Karpas-422 (cell line): ENCODE results near the genes CDC37L1 and AK3.

DNA sequence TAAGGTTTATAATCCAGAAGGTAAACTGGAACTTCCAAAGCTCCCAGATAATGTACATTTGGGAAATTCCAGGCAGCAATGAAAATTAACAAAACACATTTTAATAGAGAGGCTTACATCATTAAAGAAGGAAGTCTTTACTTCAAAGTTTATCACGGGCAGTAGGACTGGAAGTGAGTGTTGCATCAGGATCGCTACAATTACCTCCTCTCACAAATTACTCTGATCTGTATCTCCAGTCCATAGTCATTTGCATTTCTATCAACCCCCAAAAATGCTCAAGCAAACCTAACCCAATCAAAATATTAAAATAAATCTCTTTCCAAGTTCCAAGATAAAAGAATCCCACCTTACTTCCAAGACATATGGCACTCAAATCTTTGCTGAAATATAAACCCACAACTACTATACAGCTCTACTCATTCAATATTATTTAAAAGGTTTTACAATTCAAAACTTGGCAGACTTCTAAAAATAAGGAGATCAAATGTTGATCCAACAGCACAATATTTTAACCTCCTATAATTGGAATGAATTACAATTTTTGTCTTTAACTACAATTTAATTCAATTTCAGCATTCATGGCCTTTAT is 12.2 kb downstream of the RFX3 start:
- PRO-cap: no peak
- RAMPAGE, long total RNA: no peak

GRCh38 chr9:3527212-3527614 is 1.4 kb upstream of the RFX3 start:
- PRO-cap: bidirectional peak, plus-strand start at chr9:3527253, minus-strand start at chr9:3527107
- RAMPAGE, long total RNA: no peak

DNA sequence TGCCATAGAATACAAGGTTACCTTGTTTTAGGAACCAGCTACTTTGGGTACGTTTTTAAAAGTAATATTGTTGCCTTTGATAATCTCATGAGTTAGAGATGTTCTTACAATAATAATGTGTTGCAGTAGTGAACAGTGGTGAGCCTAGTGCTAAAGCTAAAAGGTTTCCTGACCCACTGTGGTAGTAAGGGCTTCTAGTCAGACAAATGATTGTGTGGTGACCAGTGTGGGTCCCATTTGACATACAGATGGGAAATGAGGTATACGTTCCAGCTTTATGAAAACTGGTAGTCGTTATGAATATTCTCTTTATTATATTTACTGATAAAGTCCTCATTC is 1.8 kb upstream of the RFX3 start:
- PRO-cap: no peak
- RAMPAGE, long total RNA: no peak

DNA sequence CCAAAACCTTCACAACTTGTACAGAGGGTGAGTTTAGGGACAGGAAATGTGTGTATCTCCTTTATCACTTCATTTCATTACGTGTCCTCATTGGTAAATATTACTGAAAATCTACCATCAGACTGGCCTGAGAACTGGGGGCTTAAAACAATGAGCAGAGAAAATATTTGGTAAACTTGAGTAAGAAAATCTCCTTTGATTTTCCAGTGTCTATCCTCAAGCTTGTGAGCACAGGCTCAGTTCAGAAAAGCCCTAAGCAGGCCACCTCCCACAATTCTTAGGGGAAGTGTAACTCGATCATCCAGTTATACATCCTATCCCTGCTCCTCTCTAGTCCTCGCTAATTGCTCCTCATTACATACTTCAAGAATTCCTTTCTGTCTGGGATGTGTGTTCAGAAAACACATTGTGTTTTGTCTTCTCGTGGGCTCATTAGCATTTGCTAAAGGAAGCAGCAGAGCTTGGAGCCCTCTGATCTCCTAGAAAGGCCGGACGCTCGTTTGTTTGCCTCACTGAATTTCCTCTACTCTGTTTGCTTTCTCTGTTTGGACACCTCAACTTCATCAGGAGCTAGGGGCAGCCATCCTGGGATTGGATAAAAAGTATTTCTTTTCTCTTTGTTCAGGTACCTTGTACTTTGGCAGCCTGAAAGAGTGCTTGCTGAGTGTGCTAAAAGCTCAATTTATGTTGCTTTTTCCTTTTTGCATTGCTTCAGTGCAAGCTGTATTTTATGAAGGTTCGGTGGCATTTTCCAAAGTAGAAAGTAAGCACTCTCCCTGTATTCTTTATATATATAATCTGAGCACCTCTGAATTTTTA is 268.2 kb upstream of the RFX3 start:
- PRO-cap: no peak
- RAMPAGE, long total RNA: no peak

GRCh38 chr9:3840574-3840803 is 314.7 kb upstream of the RFX3 start:
- PRO-cap: no peak
- RAMPAGE, long total RNA: no peak

DNA sequence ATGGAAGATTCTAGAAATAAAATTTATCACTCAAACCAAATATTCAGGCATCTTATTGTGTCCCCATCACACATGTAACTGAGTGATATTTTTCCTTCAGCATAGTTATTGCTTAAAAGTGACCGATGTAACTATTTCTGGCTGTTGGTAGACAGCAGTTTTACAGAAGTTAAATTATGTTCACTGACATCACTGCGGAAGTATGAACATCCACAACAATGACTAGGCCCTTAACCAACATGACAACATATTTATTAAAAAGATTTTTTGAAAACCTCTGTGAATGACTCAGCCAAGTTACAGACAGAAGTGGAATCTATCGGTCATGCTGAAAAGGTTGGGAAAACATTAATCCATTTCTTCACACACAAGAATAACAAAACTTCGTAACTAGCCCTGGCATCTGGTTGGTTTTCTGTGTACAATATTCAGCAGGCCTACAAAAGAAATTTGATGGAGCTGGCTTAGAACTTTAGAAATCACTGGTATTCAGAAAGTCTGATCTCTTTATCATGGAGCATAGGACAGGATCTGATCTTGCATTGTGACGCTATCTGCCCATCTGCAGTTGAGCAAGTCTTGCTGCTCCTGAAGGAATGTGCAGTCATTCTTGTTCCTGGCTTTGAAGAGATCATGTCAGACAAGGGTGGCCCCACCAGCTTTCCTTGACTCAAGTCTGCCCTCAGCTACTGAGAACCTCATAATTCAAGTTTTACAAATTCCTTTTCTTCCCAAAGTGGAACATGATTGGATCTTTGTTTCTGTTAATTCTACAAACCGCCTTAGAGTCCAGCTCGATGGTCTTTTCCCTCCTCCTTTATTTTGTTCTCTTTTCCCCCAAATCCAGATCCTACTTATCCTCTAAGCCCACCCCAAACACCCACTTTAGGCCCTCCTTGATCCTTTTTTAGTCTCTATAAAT is 6.4 kb downstream of the GLIS3 start:
- PRO-cap: no peak
- RAMPAGE, long total RNA: no peak

DNA sequence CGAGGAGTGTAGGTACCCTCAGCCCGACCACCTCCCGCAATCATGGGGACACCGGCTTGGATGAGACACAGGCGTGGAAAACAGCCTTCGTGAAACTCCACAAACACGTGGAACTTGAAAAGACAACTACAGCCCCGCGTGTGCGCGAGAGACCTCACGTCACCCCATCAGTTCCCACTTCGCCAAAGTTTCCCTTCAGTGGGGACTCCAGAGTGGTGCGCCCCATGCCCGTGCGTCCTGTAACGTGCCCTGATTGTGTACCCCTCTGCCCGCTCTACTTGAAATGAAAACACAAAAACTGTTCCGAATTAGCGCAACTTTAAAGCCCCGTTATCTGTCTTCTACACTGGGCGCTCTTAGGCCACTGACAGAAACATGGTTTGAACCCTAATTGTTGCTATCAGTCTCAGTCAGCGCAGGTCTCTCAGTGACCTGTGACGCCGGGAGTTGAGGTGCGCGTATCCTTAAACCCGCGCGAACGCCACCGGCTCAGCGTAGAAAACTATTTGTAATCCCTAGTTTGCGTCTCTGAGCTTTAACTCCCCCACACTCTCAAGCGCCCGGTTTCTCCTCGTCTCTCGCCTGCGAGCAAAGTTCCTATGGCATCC is 957 bp downstream of the GLIS3 start:
- PRO-cap: no peak
- RAMPAGE, long total RNA: no peak

GRCh38 chr9:4301963-4302688 is 2.3 kb upstream of the GLIS3 start:
- PRO-cap: no peak
- RAMPAGE, long total RNA: no peak

GRCh38 chr9:4497959-4498433 is 7.7 kb downstream of the SLC1A1 start:
- PRO-cap: no peak
- RAMPAGE, long total RNA: no peak

DNA sequence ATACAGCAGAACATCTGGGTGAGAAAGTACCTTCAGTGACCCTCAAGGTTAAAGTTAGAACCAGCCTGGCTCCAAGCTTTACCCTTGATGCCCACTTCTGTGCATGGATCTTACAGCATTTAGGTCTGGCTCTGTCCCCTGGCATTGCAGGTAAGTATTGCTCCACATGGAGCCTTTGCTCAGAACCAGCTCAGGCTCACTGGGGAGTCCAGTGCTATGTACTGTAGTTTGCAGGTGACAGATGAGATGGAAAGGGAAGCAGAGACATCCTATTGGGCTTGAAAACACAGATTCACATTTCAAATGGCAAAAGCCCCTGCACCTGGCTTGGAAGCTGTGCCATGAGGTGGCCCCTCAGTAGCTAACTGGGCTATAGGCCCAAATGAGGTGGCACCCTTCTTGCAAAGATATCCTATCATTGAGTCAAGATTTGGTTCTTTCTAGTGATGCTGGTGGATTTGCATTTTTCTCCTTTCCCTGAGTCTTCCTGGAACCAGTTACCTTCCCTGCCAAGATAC is 78.1 kb upstream of the PLPP6 start:
- PRO-cap: no peak
- RAMPAGE, long total RNA: no peak

DNA sequence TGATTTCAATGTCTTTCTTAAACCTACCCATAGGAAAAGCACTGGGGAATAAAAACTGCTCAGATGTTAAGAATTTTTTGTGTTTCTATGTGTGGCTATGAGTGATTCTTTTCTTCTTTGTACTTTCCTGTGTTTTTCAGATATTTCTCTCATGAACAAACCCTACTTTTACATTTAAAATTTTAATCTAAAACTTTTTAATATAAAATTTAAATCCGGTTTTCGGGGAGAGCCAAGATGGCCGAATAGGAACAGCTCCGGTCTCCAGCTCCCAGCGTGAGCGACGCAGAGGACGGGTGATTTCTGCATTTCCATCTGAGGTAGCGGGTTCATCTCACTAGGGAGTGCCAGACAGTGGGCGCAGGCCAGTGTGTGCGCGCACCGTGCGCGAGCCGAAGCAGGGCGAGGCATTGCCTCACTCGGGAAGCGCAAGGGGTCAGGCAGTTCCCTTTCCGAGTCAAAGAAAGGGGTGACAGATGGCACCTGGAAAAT is 56.5 kb upstream of the PLPP6 start:
- PRO-cap: no peak
- RAMPAGE, long total RNA: no peak

DNA sequence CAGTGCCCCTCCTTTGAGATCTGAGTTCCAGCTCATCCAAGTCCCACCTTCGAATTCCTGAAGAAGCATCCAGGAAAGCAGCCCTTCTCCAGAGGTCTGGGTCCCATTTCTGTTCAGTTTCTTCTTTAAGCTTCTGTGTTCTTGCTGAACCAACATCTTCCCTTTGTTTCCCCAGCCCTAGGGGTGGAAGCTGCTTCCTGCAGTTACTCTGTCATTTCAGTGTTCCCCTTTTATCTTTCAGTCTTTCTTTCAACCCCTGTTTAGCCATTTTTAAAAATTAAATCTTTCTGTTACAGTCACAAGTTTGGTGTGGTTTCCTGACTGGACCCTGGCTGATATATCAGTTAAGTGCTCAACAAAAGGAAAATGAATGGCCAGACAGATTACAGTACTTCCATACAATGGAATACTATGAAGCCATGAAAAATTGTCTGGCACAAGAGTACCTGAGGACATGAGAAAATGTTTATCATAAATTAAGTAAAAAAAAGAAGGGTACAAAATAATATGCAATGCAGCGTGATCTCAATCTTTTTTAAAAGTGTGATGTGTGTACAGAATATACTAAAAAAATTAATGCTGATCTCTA is 35.6 kb upstream of the PLPP6 start:
- PRO-cap: no peak
- RAMPAGE, long total RNA: no peak

GRCh38 chr9:4663104-4663872 is 1.2 kb downstream of the PLPP6 start:
- PRO-cap: no peak
- RAMPAGE, long total RNA: no peak

DNA sequence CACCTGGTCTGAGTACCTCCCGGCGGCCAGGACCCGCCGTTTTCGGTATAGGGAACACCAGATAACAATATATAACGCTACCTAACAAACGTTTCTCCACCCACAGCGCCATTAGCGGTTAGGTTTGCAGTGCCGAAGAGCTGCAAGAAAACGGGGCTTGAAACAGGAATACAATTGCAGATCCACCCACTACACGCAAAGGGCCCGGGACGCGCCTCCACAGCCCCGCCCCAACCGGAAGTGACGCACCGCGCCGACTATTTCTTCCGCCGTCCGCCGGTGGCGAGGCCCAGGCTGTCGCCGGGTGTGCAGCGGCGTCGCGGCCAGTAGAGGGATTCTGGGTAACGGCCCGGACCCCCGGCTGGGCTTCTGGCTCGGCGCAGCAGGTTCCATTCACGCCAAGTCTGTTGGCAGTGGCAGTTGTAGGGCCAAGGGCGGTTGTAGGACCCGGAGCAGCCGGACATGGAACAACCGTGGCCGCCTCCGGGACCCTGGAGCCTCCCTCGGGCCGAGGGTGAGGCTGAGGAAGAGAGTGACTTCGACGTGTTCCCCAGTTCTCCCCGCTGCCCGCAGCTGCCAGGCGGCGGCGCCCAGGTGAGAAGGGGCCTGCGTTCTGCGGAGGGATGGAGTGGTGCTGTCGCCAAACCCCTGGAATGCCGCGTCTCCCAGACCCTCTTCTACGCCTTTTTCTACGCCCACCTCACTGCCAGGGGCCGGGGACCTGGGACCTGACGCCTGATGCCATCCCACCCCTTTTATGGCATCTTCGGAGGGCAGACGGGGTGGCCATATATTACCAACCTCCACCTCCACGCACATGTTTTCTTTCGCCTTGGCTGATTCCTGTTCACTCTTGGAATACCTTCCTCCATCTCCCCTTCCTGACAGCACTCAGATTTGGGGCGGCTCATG is at the start of gene CDC37L1:
TSS of gene CDC37L1 (plus strand) at position 264 of the 912 bp plus-strand sequence.
- PRO-cap: bidirectional peak, plus-strand start at position 392 of the sequence, minus-strand start at position 120 of the sequence
- RAMPAGE, long total RNA: start-site peak on the plus strand centred at position 319 of the sequence, 92 bp wide, 250 and 303 reads in 2 replicates

DNA sequence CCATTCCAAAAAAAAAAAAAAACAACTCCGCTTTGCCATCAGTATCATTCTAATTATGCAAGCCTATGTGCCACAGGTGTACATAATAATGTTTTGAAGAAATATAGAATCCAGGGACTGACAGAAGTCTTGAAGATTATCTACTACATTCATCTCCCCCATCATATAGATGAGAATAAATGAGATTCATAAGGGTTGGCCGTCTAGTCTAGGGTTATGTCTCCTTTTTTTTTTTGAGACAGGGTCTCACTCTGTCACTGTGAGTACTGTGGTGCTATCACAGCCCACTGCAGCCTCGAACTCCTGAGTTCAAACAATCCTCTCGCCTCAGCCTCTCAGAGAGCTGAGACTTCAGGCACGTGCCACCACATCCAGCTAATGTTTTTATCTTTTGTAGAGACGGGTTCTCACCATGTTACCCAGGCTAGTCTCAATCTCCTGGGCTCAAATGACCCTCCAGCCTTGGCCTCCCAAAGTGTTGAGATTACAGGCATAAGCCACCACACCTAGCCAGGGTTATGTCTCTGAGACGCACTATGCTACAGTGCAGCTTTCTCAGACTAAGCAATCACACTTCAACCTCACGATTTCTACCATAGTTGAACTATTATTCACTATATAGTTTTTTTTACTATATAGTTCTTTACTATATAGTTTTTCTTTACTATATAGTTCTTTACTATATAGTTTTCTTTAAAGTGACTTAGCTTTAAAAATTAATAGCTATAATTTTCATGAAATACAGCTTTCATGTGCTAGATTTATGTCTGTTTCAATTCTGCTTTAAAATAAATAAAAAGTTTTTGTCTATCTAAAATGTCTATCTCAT is 4.3 kb downstream of the AK3 start:
- PRO-cap: no peak
- RAMPAGE, long total RNA: no peak

GRCh38 chr9:4740386-4741510 is at the start of gene AK3:
Gene AK3 (minus strand): TSS chr9:4741202.
- PRO-cap: bidirectional peak, plus-strand start at chr9:4741353, minus-strand start at chr9:4741227
- RAMPAGE, long total RNA: no peak

DNA sequence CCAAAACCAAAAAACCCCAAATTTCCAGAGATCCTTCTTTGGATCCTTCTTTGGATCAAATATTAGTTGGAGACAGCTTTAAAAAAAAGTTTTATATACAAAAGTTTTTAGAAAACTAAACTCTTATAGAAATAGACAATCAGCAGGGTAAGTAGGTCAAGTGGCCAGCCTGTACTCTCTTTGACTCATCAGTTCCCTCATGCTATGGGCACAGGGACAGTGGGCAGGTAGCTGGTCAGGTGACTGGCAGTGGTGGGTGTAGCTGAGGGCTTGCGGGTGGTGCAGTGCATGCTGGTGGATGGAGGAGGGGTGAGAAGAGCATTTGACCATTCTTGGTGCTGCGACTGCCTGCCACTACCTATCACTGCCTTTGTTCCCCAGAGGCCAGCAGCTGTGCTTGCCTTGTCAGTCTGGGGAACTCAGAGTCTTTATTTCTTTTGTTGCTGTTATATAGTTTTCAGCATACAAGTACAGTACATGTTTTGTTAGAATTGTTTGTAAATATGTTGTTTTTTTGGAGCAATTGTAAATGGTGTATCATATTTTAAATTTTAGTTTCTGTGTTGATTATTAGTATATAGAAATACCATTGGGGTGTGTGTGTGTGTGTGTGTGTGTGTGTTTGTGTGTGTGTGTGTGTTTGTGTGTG is 12.8 kb downstream of the RCL1 start:
- PRO-cap: no peak
- RAMPAGE, long total RNA: no peak

DNA sequence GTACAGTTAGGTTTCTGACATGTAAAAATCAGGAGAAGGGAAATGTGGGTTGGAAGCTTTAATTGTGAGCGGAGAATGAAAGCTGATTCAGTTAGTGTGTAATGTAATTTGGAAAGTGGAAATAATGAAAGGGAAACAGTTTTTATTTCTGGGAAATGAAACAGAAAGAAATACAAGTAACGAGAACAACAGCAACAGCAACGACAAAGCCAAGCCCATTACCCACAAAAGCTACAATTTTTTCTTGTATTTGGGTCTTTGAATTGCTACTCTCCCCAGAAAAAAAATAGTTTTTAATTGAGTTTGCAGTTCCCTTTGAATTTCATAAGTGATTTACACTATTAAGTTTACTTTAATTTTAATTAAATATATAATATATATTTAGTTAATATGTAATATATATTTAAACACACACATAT is 48.7 kb upstream of the JAK2 start:
- PRO-cap: no peak
- RAMPAGE, long total RNA: no peak

- PRO-cap: no peak
- RAMPAGE, long total RNA: no peak
Measured at GRCh38 chr9:5032864-5033340, 47.8 kb downstream of the JAK2 start.

DNA sequence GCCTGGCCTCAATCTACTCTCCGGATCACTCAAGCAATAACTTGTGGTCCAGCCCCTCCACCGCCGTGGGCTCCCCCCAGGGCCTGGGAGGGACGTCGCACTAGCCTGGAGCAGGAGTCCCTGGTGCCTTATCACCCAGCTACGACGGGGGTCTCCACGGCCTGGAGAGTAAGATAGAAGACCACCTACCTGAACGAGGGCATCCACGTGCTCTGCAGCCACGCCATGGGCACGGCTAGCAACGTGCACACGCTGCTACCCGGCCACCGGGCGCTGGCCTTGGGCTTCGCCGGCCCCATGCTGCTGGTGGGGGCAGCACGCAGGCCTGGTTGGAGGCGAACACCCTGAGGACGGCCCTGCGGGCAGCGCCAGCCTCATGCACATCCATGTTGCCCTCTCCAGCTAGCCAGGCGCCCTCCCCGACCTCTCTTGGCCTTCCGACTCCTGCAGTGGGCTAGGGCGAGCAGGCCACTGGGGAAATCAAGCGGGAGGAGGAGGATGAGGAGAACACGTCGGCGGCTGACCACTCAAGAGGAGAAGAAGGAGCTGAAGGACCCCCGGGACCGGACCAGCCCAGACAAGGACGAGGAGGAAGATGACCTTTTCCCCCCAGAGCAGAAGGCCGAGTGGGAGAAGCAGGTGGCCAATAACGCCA is 73.4 kb downstream of the INSL6 start:
- PRO-cap: no peak
- RAMPAGE, long total RNA: no peak